ENCODE data around the genes ITGA7, MMP19 and SUOX.

GRCh38 chr12:54303755-54304938 is 3.3 kb upstream of the NFE2 start:
- RRBS = no CpG with 5 or more reads among the region's 17 CpGs

DNA sequence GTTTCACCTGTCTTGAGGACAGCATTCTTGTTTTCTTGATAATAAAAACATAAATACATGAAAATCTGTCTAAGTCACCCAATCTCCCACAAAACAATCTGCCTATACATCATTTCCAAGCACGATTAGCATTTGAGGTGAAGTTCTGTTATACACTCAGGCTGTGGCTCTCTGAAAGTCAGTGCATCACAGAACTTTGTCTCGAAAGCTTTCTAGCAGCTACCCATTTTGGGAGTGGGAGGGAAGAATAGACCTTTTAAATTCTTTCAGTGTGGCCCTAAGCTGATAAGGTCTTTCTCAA is 12.1 kb downstream of the COPZ1 start:
- RRBS = no CpG with 5 or more reads among the region's 2 CpGs

- RRBS = no CpG with 5 or more reads among the region's 5 CpGs
Observed at GRCh38 chr12:54350352-54351074, 13.8 kb downstream of the GPR84 start.

DNA sequence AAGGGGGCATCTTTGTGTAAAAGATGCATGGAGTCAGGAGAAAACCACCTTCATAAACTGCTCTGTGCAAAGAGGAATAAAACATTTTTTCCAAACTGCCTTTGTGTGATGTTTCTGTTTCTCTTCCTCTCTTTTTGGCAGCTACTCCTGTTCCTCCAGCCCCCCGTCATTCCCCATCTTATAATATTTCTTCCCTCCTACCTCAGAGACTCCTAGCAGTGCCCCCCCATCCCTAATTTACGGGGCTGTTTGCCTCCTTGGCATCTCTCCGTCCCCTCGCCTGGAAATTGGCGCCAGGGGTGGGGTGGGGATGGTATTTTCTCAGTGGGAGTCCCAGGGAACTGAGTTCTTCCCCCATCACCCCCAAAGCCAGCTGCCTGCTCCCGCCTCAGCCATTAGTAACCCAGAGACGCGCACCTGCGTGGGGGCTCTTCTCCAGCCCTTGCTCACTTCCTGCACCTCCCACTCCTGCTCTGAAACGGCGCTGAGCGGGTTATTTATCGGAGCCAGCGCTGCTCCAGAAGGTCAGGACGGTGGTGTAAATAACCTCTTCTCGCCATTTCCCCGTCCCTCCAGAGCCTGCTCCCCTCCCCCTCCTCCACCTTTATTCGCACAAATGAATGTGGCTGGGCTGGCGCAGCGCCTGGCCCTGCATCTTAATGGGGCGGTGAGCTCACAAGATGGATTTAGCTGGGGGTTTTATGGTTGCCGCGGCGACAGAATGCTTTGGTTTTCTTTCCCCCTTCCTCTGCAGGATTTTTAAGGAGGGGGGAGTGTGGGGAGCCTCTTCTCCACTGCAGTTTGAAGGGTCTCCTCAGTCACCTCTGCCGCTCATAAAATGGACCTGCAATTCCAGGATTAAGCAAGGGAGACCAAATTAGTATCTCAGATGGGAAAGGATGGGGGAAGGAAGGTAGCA is 12.3 kb downstream of the GPR84 start:
- RRBS = no CpG with 5 or more reads among the region's 25 CpGs

DNA sequence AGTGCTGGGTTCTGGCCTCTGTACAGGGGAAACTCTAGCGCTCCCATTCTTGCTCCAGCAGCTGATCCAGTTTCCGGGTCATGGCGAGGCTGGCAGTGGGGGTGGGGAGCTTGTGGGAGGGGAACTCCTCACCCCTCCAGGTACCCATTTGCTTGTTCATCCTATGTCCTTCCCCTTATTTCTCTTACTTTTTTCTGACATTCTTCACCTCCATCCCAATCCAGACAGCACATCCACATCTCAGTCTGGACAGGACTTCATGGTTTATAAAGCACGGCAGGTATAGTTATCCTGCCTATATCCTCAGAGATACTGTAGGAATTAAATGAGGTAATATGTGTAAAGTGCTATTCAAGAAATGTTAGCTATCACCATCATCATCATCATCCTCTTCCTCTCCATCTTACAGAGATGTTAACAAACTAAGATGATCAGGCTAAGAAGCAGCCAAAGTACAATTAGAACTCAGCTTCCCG is 8.0 kb upstream of the GPR84 start:
- RRBS = no CpG with 5 or more reads among the region's 5 CpGs

DNA sequence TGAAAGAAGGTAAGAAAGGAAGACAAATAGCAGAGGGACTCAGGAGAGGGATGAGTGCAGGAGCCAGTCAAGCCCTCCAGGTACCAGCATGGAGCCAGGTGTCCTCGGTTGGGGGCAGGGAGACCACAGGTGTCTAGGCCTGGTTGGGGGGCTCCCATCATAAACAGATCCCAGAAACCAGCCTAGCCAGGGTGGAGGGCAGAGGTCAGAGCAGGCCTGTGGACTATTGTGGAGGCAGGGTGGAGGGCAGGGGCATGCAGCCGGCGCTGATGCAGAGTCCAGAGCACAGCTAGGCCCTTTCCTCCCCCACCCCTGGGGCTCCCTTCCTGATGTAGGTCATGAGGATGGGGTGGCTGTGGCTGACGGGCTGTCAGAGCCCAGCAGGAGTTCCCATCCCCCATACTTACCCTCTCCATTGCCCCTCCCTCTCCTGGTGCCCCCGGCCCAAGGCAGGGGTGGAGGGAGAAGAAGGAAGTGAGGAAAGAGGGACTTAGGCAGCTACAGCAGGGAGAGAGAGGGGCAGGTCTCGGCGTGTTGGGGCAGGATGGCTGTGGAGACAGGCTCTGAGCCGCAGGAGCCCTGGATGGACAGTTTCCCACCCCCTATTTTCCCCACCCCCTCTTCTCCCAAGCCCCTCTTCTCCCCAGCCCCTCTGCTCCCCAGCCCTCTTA is 5.6 kb upstream of the ZNF385A start:
- RRBS = no CpG with 5 or more reads among the region's 8 CpGs

GRCh38 chr12:54399134-54400178 is 14.9 kb upstream of the ZNF385A start:
- RRBS = no CpG with 5 or more reads among the region's 12 CpGs

DNA sequence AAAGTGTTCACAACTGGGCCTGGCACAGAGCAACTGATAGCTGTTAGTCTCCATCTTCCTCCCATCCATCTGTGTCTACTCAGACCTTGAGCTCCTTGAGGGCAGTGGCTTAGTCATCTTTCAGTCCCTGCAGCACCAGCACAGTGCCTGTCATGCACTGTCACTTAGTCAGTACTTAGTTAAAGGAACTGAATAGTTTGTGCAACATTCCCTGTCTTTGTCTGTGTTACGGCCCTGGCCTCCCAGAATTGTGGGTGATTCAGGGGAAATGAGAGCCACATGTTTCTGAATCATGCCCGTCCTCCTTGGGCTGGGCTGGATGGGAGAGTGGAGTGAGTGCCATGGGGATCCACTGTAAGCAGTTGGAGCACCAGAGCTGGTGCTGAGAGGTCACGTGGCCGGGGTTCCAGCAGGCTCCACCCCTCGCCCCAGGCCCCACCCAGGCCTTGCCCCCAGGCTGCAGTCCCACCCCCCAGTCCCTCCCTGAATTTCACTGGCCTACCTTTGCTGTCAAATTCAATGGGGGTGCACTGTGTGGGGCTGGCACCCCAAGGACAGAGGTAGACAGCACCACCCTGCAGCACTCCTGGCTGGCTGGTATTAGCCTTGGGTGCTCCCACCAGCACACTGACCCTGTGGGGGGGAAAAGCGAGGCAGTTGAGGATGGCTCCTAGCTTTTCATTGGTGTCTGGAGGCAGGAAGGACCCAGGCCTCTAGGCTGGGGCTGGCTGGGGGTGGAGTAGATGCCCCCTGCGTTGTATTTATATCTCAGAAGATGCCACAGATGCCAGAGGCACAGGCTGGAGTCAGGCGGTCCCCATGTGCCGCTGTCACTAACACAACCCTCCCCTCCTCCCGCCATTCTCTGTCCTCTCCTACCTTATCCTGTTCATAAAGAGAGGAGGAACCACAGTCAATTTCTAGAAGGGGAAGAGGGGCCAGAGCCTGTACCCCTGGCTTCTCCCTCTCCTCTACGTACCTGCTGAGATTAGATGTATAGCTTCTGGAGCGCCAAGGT is 7.4 kb downstream of the ITGA5 start:
- RRBS = no CpG with 5 or more reads among the region's 12 CpGs

GRCh38 chr12:54419396-54420018 is 441 bp upstream of the ITGA5 start:
- RRBS = no CpG with 5 or more reads among the region's 20 CpGs

DNA sequence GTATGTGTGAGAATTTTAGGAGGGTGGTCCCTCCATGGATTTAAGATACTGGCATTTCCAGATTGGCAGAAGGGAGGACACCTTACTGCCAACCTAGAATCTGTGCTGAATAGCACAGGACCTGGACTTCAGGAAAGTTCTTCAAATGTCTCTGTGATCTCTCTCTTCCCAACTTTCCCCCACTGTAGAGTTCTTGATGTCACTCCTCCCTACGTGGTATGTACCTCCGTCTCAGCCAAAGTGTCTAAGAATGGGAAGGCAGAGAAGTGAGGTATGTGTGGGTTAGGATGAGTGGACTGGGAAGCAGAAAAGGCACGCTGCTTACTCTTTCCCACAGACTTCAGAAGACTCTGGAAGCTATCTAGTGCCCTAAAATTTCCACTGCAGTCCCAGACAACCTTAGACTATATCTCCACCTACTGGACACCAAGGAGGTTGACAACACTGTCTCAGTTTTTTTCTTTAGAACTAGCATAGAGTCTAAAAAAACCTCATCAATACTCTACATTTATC is 20.4 kb upstream of the ITGA5 start:
- RRBS = no CpG with 5 or more reads among the region's 3 CpGs

DNA sequence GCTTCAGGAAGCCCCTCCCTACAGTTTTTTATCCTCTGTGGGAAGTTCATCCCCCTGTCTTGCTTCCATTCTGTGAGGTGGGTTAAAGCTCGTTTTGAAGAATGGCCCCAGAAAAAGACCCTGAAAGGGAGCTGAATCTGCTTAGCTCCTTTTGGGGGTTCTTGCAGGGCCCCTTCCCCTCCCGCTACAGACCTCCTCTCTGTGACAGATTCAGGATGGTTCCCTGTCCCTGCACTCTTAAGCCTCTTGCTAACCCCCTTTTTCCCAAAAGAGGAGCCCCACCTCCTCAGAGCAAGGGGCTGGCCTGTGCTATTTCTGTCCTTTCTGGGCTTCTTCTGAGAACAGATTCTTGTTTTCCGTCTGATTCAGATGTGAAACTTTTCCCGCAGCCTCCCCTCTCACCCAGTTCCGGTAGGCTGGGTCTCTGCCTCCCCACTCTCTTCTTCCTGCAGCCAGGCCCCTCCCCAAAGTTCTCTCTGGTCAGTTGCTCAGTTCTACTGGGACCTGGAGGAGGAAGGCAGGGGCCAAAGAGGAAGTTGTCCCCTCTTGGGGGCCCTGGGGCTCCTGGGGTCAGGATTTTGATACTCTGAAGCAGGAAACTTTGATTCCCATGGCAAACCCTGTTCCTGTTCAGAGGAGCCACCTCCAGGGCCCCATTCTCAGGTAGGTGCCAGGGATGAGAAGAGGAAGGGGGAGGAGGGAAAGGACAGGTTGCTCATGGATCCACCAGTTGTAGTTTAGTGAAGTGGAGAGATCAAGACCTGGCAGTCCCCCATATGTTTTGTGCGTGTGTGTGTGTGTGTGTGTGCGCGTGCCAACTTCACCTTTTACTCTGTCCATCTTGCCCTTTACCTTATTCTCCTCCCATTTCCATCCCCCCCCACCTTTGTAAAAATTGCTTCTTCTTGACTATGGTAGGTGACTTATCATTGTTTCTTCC is 11.8 kb downstream of the PDE1B start:
- RRBS = no CpG with 5 or more reads among the region's 8 CpGs

- RRBS = no CpG with 5 or more reads among the region's 7 CpGs
Observed at GRCh38 chr12:54587269-54587999, 1.0 kb downstream of the PPP1R1A start.

- RRBS = no CpG with 5 or more reads among the region's 12 CpGs
Observed at GRCh38 chr12:54888218-54888775, 34.0 kb downstream of the MUCL1 start.

DNA sequence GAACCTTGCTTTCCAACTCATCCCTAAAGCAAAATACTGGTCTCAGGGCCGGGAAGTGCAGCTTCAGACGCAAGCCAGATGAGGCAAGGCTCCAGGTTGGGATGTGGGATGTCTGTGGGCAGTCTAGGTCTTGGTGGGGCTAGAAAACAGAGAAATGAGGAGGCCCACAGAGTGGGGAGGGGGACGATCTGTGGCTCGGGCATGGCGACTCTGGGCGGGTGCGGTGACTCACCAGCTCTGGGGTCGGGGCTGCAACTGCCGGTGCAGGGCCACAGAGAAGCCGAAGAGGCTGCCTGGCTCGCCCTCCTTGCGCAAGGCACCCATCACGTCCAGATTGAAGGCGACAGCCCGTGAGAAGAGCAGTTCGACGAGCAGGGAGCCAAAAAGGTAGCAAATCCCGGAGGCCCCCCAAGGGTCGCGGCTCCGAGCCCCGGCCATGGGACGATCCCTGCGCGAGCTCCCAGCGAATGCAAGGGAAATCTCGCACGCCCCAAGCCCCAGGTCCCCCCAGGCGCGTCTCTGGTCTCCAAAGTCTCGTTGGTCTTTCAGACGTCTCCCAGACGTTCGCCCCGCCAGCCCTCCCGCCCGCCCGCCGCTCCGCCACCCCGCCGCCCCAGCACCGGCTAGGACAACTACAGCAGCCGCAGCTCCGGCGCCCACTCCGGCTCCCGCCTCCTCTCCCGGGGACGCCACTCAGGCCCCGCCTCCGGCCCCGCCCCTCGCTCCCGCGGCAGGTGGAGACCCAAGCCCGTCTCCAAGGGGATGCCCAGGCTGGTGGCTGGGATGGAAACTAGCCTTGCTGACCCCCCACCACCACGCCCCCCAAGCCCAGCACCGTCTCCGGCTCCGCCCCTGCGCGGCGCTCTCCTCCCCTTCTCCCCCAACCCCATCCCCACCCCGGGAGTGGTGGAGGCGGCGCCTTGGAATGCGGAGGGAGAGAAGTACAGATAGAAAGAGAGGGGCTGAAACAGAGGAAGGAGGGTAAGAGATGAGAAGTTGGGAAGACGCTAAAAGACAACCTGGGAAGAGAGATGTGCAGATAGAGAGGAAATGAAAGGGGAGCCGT is at the start of gene ITGA7:
Gene ITGA7, minus strand, starts transcription at position 660 of the 1,066 bp plus-strand sequence.
- RRBS = 3% methylated on average over 9 of the region's 70 CpGs

- RRBS = no CpG with 5 or more reads among the region's 1 CpG
Observed at GRCh38 chr12:55713610-55713916, 2.3 kb upstream of the BLOC1S1 start.

DNA sequence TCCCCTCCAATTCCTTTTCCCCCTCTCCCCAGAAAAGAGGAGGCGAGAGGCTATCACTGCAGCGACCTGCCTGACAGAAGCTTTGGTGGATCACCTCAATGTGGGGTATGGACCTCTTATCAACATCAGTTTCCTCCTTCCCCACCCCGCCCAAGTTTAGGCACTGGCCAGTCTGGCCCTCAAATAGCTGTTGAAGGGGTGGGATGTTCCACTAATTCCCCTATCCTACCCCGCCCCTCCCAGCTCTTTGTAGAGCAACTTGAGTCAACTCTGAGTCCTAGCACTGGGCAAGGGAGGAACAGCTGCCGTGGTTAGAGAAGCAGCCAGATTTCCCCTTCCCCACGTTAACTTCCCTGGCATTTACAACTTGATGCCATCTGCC is 1.0 kb downstream of the BLOC1S1 start:
- RRBS = no CpG with 5 or more reads among the region's 6 CpGs

- RRBS = no CpG with 5 or more reads among the region's 6 CpGs
Observed at GRCh38 chr12:55803412-55804029, 14.0 kb downstream of the SARNP start.

GRCh38 chr12:55842527-55843310 is at the start of gene MMP19:
TSS of gene MMP19 (minus strand) at chr12:55842936.
- RRBS = no CpG with 5 or more reads among the region's 11 CpGs

GRCh38 chr12:55926708-55927613 is 733 bp downstream of the PYM1 start:
- RRBS = 2% methylated on average over 22 of the region's 43 CpGs

- RRBS = 4% methylated on average over 9 of the region's 25 CpGs
Observed at GRCh38 chr12:55996976-55998048, at the start of gene SUOX. TSS of gene SUOX (plus strand) at chr12:55997276.

Measured in Ishikawa (cell line).